NB4 (cell line): ENCODE data around the genes PGLYRP1 and GNG8.

DNA sequence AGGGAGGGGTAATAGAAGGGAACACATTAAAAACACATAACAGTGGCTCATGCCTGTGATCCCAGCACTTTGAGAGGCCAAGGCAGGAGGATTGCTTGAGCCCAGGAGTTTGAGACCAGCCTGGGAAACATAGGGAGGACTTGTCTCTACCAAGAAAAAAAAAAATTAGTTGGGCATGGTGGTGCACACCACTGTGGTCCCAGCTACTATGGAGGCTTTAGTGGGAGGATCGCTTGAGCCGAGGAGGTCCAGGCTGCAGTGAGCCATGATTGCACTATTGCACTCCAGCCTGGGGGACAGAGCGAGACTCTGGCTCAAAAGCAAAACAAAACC lies 4.1 kb downstream of the FOSB start:
- RRBS = no CpG with 5 or more reads among the region's 3 CpGs

DNA sequence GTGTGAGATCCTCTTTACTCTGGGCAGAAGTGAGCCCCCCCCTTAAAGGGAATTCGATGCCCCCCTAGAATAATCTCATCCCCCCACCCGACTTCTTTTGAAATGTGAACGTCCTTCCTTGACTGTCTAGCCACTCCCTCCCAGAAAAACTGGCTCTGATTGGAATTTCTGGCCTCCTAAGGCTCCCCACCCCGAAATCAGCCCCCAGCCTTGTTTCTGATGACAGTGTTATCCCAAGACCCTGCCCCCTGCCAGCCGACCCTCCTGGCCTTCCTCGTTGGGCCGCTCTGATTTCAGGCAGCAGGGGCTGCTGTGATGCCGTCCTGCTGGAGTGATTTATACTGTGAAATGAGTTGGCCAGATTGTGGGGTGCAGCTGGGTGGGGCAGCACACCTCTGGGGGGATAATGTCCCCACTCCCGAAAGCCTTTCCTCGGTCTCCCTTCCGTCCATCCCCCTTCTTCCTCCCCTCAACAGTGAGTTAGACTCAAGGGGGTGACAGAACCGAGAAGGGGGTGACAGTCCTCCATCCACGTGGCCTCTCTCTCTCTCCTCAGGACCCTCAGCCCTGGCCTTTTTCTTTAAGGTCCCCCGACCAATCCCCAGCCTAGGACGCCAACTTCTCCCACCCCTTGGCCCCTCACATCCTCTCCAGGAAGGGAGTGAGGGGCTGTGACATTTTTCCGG lies 5.9 kb downstream of the FOSB start:
- RRBS = no CpG with 5 or more reads among the region's 16 CpGs

- RRBS = 1% methylated on average over 11 of the region's 19 CpGs
Measured at GRCh38 chr19:45509197-45509706, 2.0 kb downstream of the VASP start.

- RRBS = no CpG with 5 or more reads among the region's 15 CpGs
Measured at GRCh38 chr19:45514931-45515733, 7.9 kb downstream of the VASP start.

DNA sequence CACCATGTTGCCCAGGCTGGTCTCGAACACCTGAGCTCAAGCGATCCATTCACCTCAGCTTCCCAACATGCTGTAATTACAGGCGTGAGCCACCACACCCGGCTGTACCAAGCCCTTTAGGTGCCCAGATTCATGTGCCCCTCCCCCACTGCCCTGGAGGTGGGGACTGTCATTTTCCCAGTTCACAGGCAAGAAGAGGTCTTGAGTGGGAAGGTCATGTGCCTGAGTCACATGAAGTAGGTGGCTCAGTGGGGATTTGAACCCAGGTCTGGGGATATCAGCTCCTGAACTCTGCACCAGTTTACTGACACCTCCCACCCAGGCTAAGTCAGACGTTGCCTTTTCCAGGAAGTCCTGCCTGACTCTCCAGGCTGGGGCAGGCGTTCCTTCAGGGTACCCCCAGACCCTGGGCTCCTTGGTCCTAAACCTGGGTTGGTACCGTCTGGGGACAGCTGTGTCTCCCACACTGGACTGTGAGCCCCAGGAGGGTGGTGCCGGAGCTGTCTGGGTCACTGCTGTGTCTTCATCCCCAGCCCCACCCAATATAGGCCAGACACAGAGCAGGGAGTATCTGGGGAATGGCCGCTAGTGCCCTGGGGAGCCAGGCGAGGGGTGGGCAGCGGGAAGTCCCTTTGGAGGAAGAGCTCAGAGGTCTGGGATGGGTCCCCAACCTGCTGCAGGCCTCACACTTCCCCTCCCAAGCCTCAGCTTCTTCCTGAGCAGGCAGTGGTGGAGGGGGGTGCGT lies 8.6 kb downstream of the VASP start:
- RRBS = no CpG with 5 or more reads among the region's 12 CpGs

- RRBS = 10% methylated on average over 5 of the region's 21 CpGs
Measured at GRCh38 chr19:45599300-45600125, 2.5 kb downstream of the GPR4 start.

DNA sequence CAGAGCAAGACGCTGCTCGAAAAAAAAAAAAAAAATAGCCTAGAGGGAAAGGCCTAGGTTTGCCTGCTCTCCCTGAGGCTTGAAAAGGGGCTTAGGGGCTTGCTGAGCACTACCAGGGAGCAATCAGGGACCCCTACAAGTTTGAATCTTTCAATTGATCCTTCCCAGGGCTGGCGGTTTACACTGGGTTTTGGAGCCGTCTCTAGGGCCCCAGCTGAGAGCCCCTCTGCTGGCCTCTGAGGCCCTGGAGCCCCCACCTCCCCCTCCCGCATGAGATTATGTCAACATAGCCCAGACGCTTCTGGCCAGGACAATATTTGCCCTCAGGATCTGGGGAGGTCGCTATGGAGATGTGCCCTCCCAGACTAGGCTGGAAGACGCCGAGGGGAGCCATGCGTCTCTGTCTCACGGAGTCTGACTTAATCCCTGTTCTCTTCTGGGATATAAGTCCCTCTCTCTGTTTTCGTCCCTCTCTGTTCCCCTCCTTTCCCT lies 10.2 kb upstream of the GIPR start:
- RRBS = no CpG with 5 or more reads among the region's 12 CpGs

GRCh38 chr19:45687307-45687799 lies 4.4 kb downstream of the SNRPD2 start:
- RRBS = no CpG with 5 or more reads among the region's 15 CpGs

- RRBS = 3% methylated on average over 16 of the region's 41 CpGs
Measured at GRCh38 chr19:45770142-45770644, 1.1 kb upstream of the SIX5 start.

DNA sequence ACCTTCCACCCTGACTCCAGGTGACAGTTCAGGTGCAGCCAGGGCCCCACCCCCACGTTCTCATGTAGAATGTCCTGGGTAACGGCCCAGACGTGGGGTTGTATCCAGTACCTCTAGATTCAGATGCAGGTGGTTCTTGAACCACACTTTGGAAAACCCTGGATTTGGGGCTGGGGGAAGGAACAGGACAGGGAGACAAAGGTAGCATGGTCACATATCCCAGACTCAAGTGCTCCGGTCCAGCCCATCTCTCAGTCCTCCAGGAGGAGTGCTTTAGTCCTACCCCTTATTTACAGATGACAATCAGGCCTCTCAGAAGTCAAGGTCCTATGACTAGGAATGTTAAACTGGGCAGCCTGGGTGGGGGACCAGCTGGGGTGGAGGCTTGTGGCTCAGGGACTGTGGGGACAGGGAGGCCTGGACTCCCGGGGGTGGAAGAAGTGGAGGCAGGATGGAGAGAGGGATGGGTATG lies 2.0 kb downstream of the DMPK start:
- RRBS = 10% methylated on average over 1 of the region's 5 CpGs

GRCh38 chr19:46016526-46017177 lies 6.2 kb downstream of the PGLYRP1 start:
- RRBS = 10% methylated on average over 1 of the region's 41 CpGs

- RRBS = 66% methylated on average over 10 of the region's 20 CpGs
Measured at GRCh38 chr19:46022822-46023153, at the start of gene PGLYRP1. Gene PGLYRP1, minus strand, starts transcription at chr19:46023053.

GRCh38 chr19:46189857-46190410 lies 39.6 kb upstream of the IGFL1 start:
- RRBS = no CpG with 5 or more reads among the region's 6 CpGs

DNA sequence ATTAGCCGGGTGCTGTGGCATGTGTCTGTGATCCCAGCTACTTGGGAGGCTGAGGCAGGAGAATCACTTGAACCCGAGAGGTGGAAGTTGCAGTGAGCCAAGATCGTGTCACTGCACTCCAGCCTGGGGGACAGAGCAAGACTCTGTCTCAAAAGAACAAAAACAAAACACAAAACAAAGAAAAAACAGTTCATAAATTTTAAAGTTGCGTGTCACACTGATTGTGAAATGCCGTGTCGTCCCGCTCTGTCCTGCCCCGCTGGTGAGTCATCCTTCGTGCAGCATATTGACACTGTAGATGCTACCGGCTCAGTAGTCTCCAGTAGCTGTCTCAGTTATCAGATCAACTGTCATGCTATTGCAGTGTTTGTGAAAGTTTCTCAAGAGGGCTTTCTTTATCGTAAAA lies 36.5 kb upstream of the IGFL1 start:
- RRBS = no CpG with 5 or more reads among the region's 11 CpGs

GRCh38 chr19:46403618-46404460 lies 9.5 kb downstream of the CCDC8 start:
- RRBS = 6% methylated on average over 6 of the region's 40 CpGs

DNA sequence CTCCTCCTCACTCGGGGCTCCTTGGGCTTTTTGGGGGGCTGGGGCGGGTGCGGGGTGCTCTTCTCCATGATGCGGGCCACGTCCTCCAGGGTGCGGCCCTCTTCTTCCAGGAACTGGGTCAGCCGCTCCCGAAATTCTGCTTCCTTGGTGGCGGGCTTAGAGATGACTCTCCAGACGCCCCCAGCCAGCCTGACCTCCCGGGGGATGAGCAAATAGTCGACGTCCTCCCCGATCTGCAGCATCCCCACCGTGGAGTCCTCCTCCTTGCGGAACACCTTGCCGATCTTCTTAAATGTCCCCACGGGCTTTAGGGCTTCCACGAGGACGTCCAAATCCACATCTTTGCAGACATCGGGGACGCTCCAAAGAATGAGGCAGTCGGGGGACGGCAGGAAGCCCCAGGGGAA lies 792 bp downstream of the CCDC8 start:
- RRBS = no CpG with 5 or more reads among the region's 24 CpGs

- RRBS = no CpG with 5 or more reads among the region's 7 CpGs
Measured at GRCh38 chr19:46614195-46614448, 10.8 kb downstream of the PTGIR start.

- RRBS = no CpG with 5 or more reads among the region's 10 CpGs
Measured at GRCh38 chr19:46618591-46619202, 6.2 kb downstream of the PTGIR start.

DNA sequence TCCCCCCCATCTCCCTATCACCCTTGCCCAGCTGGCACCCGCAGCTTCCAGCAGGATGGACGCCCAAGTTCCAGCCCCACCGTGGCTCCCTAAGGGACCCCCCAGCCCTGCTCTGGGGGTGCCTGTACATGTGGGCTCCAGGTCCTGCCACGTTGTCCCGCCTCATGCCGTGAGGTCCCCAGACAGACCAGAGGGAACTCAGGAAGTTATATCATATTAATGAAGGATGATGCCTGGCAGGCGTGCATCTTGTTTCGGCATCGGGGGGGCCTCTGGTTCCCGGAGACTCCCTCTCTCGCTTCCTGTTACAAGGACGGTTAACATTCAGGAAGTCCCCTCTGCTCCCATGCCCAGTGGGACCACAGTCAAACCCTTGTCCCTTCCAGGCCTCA lies 1.6 kb upstream of the PTGIR start:
- RRBS = no CpG with 5 or more reads among the region's 12 CpGs

DNA sequence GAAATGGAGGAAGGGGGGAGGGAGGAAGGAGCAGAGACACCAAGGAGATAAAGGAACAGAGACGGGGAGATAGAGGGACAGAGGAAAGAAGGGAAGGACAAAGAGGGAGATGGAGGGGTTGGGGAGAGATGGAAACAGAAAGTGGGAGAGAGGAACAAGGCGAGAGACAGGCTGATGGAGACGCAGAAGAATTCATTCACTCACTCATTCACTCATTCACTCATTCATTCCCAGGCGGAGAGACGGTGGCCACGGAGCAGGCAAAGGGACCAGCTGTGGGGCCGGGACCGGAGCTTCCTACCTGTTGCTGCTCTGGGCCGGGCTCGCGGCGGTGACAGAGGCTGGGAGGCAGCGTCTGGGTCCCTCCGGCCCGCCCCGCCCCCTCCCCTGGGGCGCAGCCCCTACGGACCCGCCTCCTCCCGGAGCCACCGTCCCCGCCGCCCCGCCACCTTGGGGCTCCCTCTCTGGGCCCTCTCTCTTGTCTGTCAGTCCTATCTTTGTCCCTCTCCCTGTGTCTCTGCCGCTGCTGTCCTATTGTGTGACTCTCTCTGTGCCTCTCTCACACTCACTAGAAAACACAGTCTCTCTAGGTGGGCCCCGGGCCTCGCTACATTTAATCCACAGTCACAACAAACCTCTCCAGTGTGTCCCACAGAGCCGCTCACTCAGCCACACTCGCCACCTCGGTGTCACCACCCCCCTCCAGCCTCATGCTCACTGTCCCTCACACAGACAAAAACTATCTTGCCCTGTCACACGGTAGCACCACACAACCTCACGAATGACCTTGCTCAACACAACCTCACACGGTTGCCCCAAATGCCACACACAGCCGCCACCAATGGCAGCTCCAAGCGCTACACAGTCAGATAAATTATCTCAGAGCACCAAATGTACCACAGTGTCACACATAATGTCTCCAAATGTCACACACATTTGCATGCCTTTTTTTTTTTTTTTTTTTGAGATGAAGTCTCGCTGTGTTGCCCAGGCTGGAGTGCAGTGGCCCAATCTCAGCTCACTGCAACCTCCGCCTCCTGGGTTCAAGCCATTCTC lies at the start of gene GNG8:
GNG8 (minus strand) TSS at position 357 of the 1,056 bp plus-strand sequence.
- RRBS = 5% methylated on average over 12 of the region's 37 CpGs